ENCODE measurements around the genes EEF1G and UQCC3.

- PRO-cap = no peak
Measured at GRCh38 chr11:61588628-61589102, 7.8 kb upstream of the SYT7 start.

DNA sequence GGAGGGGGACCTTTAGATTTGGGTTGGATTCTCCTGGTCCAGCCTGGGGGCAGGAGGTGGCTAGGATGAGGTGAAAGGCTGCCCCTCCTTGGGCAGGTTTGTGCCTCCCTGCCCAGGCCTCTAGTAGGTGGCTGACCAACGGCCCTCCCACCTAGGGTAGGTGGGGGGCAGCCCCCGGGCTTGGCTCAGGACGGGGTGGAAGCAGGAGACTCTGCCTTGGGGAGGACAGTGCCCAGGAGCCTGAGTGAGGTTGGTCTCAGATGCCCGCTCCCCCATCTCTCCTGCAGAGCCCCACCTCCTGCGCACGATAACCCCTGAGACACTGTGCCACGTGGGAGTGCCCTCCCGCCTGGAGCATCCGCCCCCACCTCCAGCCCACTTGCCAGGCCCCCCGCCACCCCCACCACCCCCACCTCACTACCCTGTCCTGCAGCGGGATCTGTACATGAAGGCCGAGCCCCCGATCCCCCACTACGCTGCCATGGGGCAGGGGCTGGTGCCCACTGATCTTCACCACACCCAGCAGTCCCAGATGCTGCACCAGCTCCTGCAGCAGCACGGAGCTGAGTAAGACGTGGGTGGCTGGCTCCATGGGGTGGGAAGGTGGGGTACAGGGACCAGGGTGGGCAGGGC lies 17.6 kb downstream of the MYRF start:
- PRO-cap = no peak

- PRO-cap = bidirectional peak, plus-strand start at chr11:61834860, minus-strand start at chr11:61834723; unidirectional peak, plus-strand start at chr11:61834860
Measured at GRCh38 chr11:61834304-61834988, 6.3 kb downstream of the FADS2 start.

DNA sequence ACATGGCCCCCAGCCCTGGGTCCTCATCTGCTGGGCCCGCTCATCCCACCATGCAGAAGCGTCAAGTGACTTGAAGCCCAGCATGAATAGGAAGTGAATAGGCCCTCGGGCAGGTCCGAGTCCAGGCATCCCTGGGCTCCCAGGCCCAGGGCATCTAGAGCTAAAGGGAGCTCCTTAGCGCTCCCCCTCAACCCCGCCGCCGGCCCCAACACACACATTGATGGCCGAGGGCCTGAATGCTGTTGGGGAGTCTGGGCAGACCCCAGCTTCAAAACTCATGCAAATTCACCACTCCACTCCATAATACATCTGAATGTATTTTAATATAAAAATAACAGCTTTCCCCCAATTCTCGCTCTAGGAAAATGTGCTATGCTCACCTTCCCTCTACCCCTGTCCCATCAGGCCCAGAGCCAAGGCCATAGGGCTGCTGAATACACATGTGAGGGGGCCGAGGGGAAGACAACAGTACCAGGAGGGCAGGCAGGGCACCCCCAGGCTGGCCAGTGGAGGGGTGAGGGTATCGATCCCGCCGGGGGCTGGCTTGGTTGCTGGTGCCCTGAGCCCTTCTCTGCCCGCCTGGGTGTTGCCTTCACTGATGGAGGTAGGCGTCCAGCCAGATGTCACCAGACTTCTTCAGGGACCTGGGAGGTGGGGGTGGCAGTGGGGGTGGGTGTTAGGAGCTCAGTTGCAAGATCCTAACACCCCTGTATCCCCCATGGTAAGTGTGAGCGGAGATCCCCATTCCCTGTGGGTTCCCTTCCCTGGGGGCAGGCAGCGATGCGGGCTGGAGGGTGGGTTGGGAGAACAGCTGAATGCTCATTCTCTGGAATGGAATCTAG lies 17.9 kb downstream of the FADS3 start:
- PRO-cap = no peak

DNA sequence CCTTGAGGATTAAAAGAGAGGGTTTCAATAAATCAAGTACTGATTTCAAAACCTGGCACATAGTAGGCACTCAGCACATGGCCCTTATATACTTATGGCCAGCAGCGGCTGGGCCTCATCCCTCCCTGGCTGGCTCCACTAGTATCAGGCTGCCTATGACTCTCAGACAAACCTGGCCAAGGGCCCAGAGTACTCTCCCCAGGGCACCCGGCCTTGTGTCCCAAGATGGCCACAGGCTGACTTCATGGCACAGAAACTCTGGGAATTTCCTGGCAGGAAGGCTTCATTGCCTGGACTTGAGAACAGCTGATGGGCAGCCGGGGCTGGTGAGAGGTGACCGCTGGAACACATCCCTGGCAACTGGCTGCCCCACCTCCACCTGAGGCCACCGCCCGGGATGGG lies 3.4 kb downstream of the FADS3 start:
- PRO-cap = unidirectional peak, plus-strand start at position 286 of the sequence

GRCh38 chr11:61959366-61960079 lies 7.9 kb downstream of the FTH1 start:
- PRO-cap = no peak

DNA sequence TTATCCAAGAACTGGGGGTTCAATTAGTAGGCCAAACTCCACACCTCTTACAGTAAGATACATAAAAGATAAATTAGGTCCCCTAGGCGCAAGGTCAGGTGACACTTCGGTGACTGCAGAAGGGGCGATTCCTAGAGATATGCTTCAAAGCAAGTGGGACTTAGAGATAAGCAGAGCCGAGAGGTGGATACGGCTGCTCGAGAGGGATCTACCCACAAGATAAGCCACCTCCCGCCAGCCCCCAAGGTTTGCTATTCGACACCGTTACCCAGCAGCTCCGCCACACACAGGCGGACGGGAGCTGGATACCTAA lies 870 bp downstream of the FTH1 start:
- PRO-cap = bidirectional peak, plus-strand start at position 254 of the sequence, minus-strand start at position 221 of the sequence

DNA sequence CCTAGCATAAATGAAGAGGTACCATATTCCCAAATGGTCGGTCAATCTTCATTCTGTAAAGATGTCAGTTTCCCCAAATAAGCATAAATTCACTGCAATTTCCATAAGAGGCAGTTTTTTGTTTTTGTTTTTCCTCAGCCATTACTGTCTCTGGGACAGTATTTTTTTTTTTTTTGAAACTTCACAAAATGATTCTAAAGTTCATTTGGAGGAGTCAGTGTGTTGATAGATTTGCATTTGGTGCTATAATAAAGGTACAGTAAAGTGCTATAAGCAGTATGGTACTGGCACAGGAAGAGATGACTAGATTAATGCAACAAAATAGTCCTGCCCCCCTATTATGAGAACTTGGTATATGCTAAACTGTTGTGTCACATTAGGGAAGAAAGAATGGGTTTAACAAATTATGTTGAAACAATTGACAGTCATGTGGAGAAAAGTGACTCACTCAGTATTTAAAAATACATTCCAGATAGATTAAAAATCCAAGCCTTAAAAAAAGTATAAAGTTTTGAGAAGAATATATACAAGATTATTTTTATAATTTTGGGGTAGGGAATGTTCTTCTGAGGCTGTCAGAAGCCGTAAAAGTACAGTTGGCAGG lies 2.6 kb upstream of the FTH1 start:
- PRO-cap = no peak

DNA sequence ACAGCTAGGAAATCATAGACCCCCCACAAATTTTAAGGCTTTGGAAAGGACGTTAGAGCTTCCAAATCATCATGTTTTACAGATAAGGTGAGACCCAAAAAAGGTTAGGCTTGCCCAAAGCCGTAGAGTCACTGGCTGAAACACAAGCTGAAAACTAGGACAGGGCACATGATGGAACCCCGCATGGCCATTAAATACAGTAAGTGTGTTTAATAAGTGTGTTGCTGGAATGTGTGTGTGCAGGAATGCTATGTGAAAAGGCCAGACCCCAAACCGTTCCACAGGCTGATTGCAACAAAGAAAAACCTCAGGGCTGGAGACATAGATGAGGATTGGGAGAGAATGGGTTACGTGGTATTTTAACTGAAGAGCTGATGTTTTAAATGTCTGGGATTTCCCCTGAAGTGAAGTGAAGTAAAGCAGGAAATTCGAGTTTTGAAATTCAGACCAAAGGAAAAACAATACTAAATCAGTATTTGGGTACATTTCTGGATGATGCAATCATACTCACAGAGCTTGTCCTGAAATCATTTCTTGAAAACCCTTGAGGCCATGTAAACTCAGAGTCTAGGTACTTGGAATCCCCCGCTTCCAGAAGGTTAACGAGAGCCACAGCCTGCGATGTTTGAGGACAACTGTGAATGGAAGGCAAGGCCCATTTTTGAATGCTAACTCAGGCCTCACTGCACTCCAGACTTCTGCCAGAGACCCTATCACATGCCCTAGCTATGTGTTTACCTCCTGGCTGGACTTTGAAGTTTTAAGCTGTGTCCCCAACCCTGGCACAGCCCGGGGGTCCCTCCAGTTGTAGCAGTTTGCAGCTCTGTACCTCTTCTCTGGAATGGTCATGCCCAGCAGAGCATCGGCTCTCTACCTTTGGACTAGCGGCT lies 5.2 kb upstream of the FTH1 start:
- PRO-cap = no peak

DNA sequence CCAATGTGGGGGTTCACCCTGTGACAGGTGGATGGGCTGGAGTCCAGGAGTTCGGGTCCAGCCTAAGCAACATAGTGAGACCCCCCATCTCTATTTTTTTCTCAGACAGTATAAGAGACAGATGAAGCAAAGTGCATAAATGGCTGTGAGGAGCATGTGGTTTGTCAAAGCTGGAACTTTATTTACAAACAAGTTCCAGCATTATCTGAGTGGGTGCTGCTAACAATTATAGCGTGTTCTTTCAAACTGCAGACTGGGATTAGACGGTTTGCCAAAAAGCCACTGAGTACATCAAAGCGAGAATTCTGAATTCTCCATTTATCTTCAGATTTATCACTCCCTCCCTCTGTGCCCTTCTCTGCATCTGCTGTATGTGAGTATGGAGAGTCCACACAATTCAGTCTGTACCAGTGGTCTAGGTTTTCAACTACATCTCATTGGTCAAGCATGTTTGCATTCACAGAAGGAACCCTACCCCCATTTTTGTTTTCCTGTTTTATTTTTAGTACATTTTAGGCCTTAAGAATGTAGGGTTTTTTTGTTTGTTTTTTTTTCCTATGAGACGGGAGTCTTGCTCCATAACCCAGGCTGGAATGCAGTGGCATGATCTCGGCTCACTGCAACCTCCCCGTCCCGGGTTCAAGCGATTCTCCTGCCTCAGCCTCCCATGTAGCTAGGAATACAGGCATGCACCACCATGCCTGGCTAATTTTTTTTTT lies 18.1 kb upstream of the INCENP start:
- PRO-cap = no peak

- PRO-cap = bidirectional peak, plus-strand start at chr11:62402481, minus-strand start at chr11:62402363
Measured at GRCh38 chr11:62402243-62402571, 16.6 kb upstream of the SCGB1A1 start.

DNA sequence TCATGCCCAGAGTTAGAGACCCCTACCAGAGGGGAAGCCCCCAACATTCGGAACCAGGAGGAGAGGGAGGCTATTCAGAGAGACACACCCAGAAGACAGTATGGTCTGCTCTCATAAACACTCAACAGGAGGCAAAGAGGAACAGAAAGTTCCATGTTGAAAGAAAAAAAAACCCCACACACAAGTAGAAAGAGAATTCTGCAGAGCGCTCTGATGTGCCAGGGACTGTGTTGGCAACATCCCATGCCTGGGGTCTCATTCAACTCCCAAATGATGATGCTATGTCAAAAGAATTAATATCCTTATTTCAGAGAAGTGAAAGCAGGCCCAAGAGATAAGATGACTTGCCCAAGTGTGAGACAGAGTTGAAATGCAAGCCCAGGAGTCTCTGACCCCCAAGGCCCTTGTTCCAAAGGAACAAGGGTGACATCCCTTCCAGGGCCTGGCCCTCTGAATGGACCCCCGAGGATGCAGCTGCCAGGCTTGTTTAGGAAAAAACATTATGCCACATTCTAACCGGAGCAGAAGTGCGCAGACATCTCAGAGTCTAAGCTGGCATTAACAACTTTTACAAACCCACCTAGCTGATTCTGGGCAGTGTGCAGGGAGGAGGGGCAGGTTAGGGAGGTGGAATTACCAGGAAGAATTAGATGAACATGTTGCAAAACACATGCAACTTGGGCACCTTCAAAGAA lies 5.0 kb downstream of the AHNAK start:
- PRO-cap = no peak

GRCh38 chr11:62573540-62574094 lies at the start of gene EEF1G:
Gene EEF1G, minus strand, starts transcription at chr11:62573891.
- PRO-cap = bidirectional peak, plus-strand start at chr11:62574185, minus-strand start at chr11:62573866

DNA sequence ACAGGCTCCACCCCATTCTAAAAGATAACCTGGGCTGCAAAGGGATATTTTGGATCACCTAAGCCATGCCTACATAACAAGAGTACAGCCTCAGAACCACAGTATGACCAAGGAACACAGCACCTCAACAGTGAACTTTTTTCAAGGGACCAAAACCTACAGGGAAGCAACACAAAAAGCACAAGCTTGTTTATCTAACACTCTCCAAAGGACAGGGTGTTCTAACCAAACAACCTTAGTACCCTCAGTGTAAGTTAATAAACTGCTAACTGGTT lies 3.7 kb downstream of the TUT1 start:
- PRO-cap = no peak

GRCh38 chr11:62594889-62595430 lies 3.6 kb upstream of the TUT1 start:
- PRO-cap = no peak

GRCh38 chr11:62612064-62612411 lies 537 bp downstream of the EML3 start:
- PRO-cap = bidirectional peak, plus-strand start at chr11:62612281, minus-strand start at chr11:62612222

- PRO-cap = bidirectional peak, plus-strand start at chr11:62671673, minus-strand start at chr11:62671600; bidirectional peak, plus-strand start at chr11:62671881, minus-strand start at chr11:62671756
Measured at GRCh38 chr11:62671508-62672227, at the start of gene UQCC3. Gene UQCC3, plus strand, starts transcription at chr11:62671673.

DNA sequence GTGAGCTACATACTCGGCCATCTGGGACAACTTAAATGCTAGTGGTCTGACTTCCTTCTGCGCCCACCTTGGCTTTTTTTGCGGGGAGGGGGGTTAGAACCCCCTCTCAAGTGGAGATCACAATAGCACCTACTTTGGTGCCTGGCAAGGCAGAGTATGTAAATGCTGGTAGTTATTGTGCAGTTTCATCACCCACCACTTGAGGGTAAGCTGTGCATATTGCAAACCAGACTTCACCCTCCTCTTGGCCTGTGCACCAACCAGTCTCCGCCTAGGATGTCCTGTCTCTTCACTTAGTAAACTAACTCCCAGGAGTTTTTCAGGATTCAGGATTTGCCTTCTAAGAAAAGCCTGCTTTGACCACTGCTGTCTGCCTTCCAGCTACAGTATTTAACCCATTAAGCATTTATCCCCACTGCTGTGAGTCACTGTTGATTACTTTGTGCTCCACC lies 1.9 kb upstream of the UBXN1 start:
- PRO-cap = no peak

- PRO-cap = bidirectional peak, plus-strand start at chr11:62706403, minus-strand start at chr11:62706315
Measured at GRCh38 chr11:62705897-62707028, 961 bp downstream of the BSCL2 start.

DNA sequence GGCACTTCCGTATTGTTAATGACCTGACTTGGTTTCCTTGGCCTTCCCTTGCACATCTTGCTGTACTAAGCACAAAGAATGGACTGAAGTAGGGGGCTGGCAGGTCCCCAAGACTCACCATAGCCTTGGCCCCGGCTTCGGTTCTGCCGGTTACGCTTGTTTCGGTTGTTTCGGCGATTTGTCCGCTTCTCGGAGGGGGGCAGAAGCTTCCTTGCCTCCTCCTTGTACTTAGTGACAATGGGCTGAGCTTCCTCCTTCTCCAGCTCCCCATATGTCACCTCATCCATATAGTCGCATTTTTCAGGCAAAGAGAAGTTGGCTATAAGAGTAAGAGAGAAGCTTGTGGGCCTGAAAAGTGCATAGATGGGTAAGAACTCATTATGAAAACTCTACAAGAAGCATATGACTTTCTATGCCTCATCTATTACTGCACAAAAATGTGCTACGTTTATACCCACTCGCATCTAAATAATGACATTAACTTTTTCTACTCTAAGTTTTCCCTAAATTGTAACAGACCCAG lies 9.5 kb downstream of the GNG3 start:
- PRO-cap = no peak

Data from vermiform appendix (tissue), 1 donor.